ENCODE measurements around a stretch of chr7.

DNA sequence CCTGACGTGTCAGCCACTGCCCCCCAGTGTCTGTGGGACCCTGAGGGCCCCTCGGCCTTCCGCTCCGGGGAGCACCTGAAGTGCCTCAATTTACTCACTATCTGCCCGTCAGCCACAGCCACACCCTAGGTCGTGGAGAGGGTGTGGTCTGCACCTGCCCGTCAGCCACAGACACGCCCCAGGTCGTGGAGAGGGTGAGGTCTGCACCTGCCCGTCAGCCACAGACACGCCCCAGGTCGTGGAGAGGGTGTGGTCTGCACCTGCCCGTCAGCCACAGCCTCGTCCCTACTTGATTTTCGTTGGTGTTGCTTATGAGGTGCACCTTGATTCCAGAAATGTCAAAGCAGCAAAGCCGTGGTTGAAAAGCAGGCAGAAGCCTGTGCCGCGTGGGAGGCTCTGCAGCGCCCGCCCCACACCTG is 101.6 kb downstream of the DYNC2I1 start:
- RRBS, result no CpG with 5 or more reads among the region's 20 CpGs

GRCh38 chr7:158973003-158973900 is 116.9 kb downstream of the DYNC2I1 start:
- RRBS, result 26% methylated on average over 25 of the region's 58 CpGs

DNA sequence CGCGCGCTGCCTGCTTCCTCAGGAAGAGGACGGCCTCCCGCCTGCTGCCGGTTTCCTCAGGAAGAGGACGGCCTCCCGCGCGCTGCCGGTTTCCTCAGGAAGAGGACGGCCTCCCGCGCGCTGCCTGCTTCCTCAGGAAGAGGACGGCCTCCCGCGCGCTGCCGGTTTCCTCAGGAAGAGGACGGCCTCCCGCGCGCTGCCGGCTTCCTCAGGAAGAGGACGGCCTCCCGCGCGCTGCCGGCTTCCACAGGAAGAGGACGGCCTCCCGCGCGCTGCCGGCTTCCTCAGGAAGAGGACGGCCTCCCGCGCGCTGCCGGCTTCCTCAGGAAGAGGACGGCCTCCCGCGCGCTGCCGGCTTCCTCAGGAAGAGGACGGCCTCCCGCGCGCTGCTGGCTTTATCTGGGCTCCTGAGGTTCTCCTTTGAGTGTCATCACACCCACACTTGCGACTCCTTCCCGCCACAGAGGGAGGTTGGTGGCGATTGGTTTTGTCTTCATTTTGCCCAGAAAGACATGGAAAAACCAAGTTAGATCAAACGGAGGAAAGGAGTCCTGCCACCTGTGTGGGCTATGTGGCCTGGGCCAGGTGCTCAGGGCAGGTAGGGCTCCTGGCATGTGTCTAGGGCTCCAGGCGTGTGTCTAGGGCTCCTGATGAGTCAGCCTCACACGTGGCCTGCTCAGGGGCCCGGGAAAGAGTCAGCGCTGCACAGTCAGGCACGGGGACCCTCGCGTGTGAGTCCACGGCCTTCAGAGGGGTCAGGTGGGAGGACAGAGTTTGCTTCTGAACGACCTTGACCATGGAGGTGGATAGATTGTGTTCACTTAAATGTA is 138.1 kb downstream of the VIPR2 start:
- RRBS, result no CpG with 5 or more reads among the region's 62 CpGs

GRCh38 chr7:159031335-159031691 is 113.4 kb downstream of the VIPR2 start:
- RRBS, result 7% methylated on average over 9 of the region's 22 CpGs

DNA sequence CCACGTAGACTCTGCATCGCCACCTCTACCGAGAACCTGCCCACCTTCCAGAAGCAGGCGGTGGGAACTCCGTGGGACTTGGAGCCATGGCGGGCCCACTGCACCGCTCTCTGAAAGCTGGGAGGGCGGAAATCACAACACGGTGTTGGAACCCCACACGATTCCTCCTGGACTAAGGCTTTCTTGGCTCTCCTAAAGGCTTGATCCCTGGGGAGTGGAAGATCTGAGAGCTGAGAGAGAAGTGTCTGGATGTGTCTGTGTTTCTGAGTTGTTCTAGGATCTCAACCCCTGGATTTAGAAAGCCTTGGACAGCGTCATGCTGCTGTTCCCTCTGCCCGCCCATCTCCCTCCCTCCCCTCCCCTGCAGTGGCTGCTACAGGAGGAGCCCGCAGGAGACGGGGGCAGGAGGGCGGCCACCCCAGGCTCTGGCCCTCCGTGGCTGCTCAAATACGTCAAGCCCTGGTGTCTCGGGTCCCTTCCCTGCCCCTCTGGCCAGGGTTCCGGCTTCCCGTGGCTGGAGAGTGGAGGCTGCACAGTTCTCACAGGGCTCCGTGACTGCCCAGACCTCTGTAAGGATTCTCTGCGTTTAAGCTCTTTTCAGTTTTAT is 79.6 kb downstream of the VIPR2 start:
- RRBS, result no CpG with 5 or more reads among the region's 22 CpGs

DNA sequence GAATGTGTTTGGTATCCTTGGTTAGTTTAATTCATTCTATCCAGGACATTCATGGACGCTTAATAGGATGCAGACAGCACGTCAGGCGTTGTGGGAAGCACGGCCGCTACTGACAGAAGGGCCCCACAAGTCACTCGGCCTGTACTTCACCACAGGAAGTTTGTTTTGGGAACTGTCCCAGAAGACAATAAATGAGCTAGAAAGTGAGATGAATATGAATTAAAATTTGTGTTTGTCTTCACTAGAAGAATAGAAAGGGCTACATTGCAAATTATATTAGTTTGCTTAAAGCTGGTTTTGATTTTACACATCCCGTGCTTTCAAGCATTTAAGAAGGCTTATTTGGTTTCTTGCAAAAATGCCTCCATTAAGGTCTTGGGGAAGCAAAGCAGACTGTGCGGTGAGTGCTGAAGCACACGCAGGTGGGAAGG is 74.2 kb downstream of the VIPR2 start:
- RRBS, result no CpG with 5 or more reads among the region's 9 CpGs

- RRBS, result 85% methylated on average over 4 of the region's 13 CpGs
Measured at GRCh38 chr7:159098780-159099160, 45.9 kb downstream of the VIPR2 start.

Measured in renal cortical epithelial cell (primary cell).